SJSA1 (cell line): Measurements from ENCODE around the gene ADAMTS17.

DNA sequence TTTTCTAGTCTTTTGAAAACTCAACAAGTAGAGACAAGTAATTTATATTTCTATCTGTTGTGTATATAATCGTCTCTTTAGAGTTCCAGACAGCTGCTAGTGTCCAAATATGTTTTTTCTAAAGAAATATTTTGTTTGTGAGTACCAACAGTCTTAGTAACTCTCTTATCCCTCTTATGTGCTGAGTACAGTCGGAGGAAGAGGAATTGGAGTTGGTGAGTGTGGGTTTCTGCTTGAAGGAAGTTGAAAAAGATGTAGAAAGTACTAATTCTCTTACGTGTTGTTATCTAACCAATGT is 30.1 kb downstream of the LYSMD4 start:
- RAMPAGE, long total RNA, result no peak

DNA sequence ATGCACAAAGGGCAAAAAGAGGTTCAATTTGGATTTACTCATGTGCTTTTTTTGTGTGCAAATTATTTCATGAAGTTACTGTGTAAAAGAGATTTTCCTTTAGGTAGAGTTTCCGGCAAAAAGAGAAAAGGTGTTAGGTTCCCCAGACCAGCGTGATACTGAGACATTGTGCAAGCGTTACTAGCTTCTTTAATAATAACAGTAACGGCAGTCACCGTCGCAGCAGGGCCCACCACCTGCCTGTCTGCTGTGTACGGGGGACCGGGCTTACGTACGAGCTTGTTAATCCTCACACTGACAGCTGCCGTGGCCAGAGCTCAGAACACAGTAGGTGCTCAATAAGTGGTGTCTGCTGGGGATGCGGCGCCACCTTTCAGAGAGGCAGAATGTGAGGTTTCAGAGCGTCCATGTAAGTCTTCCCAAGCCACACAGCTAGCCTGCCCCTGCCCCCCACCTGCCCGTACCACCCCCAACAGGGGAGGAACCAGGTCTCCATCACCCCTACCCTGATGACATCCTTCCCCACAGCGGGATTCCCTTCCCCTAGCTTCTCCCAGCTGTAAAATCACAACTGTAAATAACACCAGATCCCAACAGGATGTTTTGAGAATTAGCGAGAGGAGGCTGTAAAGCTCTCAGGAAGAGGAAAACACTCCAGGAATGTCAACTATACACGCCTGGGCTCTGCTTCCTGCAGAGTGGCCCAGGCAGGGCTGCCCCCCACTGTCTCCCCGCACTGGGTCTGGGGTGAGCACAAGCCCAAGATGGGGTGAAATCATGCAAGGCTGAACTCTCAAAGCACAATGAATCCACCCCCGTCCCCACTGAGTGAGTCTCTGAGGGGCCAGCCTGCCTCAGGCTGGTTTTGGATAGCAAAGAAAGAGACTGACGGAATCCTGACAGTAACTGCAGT is 250.0 kb upstream of the LYSMD4 start:
- RAMPAGE, long total RNA, result no peak

- RAMPAGE, long total RNA, result no peak
These were observed 262.0 kb upstream of the LYSMD4 start for GRCh38 chr15:99995299-99995519.

GRCh38 chr15:100060443-100061145 is 281.2 kb downstream of the ADAMTS17 start:
- RAMPAGE, long total RNA, result no peak

GRCh38 chr15:100113402-100114019 is 228.3 kb downstream of the ADAMTS17 start:
- RAMPAGE, long total RNA, result no peak

DNA sequence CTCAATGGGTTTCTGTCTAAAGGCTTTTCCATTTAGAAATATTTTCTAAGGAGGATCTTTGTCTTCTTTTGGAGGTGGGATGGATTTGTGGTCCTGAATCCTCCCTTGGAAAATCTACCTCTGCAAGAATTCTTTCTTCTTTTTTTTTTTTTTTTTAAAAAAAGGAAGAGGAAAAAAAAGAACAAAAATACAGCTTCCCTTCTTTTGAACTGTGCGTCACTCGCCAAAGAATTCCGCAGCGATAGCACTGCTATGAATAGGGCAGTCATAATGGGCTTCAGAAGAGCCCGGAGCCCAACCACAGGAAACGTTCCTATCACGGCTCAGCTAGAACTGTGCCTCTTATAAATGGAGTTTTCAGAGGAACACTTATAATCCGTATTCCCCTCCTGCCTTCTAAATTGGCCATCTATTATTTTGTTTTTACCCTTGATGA is 227.7 kb downstream of the ADAMTS17 start:
- RAMPAGE, long total RNA, result no peak

DNA sequence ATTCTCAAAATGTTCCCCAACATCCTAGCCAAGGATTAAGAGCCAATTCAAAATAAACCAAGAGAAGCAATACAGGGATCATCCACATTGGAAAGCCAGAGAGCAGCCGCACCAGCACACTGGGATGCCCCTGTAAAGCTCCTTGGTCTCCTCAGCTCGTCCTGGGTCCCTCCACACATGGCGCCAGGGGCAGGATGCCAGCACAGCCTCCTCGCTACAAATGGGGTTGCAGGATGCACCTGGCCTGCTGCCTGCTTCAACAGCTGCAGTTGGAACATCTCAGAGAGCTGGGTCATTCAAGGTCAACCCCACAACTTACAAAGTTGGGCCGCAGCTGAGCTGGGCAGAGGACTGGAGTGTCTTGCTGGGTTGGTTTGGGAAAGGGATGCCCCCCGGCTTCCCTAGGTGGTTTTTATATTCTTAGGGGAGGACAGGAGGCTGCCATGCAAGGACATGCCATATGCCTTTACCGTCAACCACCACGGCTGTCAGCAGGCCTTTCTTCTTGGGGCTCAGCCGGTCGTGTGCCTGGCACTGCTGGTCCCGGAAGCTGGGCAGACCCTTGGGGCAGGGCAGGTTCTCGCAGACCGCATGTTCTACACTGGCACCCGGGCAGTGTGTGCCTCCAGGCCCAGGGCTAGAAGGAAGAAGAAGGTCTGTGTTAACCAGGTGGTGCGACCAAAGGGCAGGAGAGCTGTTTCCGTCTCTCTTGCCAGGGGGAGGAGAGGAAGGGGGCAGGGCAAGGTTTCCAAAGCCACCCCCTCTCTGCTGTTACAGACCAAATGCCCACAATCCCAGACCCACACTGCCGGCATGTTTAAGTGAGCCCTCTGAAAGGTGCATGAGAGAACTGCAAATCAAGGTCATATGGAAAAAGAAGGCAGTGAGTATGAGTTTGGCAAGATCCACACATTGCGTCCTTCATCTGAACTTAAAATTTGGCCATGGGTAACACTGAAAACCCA is 225.1 kb downstream of the ADAMTS17 start:
- RAMPAGE, long total RNA, result no peak

DNA sequence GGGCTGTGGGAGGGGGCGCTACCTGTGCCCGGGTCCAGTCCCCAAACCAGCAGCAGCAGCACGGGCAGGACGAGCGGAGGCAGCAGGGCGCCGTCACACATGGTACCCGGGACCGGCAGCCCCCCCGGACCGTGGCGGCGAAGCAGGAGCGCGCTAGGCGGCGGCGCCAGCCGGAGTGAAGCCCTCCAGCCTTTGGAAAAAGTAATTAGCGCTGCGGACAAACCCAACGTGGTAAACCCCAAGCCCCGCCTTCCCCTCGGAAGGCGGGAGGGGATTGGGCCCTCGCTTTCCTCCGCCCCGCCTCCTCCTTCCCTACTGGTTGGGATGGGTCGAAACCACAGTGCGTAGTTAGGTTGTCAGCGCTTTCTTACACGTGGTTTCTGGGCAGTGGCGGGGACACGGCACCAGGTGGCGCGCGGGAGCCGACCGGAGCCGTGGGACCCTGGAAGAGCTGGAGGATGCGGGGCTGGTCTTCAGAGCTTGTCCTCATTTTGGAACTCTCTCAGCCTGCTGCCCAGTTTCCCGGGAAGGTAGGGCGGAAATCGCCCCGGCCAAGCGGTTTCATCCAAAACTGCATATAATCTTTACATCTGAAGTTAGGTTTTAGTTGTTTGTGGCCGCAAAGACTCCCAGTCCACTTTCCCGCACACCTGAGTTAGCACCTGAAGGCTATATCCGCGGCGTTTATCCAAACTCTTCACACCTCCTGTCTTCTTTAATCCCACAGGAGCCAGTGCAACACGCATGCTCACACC is at the start of gene ADAMTS17:
ADAMTS17 (minus strand) TSS at position 177 of the 755 bp plus-strand sequence.
- RAMPAGE, long total RNA, result no peak

- RAMPAGE, long total RNA, result no peak
These were observed 75.3 kb upstream of the ADAMTS17 start for GRCh38 chr15:100417143-100417428.

DNA sequence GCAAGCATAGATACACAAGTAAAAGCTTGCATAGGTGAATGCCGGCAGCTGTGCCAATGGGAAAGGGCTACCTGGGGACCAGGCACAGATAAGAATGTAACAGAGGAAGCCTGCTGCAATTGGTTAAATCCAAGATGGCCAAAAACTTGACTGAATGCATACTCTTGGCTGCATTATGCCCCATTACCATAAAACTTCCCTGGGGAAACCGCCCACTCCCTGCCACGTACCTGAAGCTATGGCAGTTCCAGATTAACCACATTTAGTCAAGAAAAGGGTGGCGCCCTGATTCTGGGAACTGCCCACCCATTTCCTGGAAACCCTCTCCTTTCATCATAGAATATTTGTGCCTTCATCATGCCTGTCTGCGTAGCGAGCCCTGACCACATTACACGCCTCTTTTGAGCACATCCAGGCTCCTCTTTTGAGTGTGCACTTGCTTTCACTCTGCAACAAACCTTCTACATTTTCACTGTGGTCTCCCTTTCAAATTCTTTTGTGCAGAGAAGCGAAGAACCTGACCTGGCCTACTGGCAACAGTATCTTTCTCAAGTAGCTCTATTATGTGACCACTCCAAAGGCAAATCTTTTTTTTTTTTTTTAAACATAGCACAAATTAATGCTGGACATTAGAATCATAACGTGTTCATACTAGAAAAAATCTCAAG is 5.2 kb downstream of the LINS1 start:
- RAMPAGE, long total RNA, result no peak

- RAMPAGE, long total RNA, result no peak
These were observed 17.8 kb upstream of the LRRK1 start for GRCh38 chr15:100901439-100901716.

- RAMPAGE, long total RNA, result no peak
These were observed 128.3 kb downstream of the LRRK1 start for GRCh38 chr15:101047410-101047925.

DNA sequence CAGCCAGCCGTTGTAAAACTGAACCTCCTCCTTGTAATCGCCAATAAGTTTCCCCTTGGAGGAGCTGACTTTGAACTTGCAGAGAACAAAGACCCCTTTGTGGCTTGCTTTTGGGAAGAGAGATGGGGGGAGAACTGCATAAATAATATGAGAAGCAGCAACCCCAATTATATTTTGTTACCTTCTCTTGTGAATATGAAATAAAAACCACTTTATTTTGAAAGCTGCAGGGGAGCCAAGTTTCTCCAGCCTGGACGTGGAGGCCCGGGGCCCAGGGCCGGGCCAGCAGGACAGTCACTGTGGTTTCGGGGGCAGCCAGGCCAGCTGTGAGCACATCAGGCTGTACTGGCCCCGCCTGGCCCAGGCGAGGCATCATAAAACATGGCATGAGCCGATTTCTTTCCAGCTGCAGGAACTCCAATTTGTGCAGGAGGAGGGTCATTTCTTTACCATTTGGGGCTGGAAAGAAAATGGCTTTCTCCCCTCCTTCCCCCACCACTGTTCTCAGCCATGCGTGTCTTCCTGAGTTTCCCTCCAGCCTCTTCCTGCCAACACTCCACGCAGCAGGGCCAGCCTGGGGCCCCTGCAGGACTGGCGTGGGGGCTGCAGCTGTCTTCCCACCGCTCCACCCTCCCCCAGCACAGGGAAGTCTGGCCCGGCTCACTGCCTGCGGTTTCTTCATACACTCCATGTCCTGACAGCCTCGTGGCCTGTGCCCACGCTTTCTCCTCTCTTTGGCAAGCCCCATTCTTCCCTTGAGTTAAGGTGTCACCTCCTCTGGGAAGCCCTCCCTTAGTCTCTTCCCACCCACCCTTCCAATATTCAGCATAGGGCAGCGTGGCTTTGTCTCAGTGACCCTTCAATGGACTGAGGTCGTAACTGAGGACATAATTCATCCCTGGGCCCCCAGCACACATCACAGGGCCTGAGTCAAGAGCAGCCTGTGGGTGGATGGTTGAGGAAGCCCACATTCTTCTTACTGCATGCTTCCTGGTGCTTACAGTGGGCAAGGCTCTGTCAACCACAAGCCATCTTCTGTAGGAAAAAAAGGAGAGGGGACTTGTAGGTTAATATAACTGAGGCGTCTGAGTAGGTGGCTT is 135.9 kb downstream of the CHSY1 start:
- RAMPAGE, long total RNA, result no peak

- RAMPAGE, long total RNA, result no peak
These were observed 8.3 kb downstream of the CHSY1 start for GRCh38 chr15:101243273-101244228.

DNA sequence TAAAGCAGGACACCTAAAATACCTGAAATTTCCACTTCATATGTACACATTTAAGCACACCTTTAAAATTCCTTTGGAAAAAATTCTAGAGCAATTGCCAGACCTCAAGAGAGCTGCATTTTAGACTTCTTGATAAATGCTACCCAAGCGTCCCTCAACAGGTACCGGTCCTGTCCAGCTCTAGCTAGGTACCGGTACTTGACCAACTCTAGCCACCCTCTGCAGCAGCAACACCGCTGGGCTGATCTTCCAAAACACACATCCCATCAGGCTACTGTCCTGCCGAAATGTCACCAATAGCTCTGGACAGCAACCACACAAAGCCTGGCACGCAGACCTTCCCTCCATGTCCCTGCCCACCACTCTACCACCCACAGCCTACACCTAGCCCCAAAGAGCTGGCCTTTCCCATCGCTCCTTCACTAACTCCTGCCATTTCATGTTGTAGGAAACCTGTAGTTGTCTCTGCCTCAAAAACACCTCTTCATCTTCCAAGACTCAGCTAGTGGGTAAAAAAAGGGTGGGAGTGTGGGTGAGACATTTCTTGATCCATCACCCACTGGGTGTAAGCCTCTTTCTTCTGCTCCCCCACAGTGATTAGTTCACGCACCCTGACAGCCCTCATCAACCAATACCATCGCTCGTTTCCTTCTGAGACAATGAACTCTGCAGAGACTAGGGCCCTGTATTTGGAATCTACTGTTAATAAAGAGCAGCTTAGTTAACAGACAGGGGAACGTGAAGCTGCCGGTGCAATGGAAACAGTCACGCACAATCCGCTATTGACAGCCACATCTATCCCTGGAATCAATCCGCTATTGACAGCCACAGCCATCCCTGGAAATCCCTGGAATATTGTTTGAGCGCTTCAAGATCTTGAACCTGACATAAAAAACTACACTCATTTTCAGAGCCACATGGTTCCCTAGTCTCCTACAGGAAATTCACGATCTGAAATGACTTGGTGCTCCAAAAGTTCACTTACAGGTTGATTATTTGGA is 6.7 kb downstream of the CHSY1 start:
- RAMPAGE, long total RNA, result no peak

GRCh38 chr15:101464021-101464615 is 25.4 kb downstream of the PCSK6 start:
- RAMPAGE, long total RNA, result no peak

GRCh38 chr15:101495128-101495750 is 5.7 kb upstream of the PCSK6 start:
- RAMPAGE, long total RNA, result no peak

DNA sequence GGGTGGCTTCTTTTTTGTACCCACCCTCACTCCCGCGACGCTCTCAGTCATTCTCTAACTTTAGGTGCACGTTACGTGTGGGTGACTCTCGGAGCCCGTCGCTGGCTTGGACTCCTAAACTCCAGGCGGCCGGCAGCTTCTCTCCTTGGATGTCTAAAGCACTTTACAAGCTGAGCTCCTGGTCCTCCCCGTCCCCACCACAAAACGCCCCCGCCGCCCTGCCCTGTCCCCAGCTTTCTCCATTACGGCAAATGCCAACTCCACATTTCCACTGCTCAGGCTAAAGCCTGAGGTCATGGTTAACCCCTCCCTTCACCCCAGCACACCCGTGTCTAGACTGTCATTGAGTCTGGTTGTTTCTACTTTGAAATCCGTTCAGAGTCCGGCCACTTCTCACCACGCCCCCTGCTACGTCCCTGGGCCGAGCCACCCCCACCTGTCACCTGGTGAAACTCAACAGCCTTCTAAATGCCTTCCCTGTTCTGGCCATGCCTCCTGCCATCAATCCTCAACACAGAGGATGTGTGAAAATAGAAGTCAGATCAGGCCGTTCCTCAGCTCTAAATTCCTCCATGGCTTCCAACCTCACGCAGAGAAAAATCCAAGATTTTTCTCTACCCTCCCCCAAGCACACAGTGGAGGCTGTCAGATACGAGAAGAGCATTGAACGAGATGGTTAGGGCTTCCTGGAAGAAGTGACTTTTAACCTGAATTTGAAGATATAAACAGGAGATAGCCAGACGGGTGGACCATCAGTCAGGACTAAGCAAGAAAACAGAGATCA is 8.1 kb upstream of the PCSK6 start:
- RAMPAGE, long total RNA, result no peak

DNA sequence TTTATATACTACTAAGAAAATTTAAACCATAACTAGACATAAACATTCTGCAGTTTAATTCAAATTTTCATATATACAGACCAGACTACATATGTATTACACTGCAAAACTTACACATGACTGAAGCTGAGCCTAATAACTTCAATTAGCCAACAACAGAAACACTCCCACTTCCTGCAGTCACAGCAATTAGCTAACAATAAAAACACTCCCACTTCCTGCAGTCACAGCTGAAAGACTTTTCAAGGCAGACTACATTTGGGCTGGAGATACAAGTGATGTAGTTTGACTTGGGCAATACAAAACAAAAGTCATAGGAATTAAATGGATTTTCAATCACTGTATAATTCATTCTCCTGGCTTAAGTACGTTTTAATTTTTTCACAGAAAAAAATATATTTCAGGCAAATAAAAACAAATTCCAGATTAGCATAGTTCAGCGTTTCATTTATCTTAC is 10.3 kb downstream of the TM2D3 start:
- RAMPAGE, long total RNA, result no peak

DNA sequence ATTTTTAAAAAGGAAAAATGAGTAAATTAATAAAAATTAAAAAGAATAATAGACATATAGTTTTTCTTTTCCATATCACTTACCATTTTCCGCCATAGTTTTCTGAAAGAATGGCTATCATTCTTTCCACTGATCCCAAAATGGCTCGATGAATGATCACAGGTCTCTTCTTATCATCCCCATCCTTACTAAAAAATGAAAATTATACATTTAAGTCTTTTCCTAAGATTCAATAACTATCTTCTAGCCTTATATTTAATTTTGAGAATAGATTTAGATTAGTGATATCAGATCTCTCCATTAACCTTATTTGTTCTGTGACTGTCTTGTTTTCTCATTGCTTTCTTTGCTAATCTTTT is 9.4 kb upstream of the TM2D3 start:
- RAMPAGE, long total RNA, result no peak